Mesenchymal stem cell of the bone marrow (primary cell): ENCODE measurements around the genes AGAP9, FRMPD2 and ARHGAP22.

- CAGE, long polyA plus RNA = no peak
These were observed 7.2 kb downstream of the NCOA4 start for GRCh38 chr10:46022845-46023958.

- CAGE, long polyA plus RNA = no peak
These were observed 3.3 kb upstream of the NCOA4 start for GRCh38 chr10:46033518-46034259.

- CAGE, long polyA plus RNA = no peak
These were observed 32.9 kb downstream of the GPRIN2 start for GRCh38 chr10:46523436-46523998.

DNA sequence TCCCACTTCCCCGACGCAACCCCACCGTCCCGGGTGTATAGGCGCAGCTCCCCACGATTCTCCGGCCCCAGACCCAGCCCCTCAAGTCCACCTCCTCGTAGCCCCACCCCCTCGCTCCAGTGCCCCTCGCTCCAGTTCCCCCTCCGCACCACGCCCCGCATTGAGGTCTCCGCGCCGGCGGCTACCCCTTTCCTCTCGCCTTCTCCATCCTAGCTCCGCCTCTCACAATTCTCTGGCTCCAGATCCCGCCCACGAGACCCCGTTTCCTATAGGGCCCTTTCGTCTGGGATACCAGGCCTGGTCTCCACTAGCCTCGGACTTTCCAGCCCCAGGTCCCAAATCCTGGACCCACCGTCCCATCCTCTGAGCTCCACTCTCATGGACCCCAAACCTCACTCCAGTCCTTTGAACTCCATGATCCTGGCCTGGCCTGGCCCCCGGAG lies 471 bp upstream of the GPRIN2 start:
- CAGE, long polyA plus RNA = no peak

DNA sequence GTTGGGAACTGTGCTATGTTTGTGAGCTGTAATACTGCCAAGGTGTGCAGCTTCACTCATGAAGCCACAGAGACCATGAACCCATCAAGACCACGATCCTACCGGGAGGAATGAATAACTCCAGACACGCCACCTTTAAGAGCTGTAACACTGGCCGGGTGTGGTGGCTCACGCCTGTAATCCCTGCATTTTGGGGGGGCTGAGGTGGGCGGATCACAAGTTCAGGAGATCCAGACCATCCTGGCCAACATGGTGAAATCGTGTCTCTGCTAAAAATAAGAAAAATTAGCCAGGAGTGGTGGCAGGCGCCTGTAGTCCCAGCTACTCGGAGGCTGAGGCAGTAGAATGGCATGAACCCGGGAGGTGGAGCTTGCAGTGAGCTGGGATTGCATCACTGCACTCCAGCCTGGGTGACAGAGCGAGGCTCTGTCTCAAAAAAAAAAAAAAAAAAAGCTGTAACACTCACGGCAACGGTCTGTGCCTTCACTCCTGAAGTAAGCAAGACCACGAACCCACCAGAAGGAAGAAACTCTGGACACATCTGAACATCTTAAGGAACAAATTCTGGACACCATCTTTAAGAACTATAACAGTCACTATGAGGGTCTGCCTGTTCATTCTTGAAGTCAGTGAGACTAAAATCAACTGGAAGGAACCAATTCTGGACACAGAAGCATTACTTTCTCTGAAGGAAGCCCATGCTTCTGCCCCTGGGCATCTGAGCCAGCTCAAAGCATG lies 132.7 kb upstream of the GDF10 start:
- CAGE, long polyA plus RNA = no peak

DNA sequence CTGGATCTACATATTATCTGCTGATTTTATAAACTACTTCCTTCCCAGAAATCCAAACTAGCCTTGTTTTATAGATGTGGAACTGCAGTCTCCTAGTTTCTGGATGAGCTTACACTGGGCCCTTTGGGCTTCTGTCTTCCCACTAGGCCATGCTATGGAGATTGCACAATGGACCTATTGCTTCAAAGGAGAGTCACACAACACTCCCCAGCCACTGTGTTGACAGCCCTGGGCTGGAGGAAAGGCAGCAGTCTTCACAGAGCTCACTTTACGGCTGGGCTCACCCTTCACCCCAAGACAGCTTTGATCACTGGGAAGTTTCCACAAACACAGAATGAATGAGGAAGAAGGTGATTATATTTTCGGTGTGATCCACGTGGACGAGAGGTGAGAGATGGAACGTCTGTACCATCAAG lies 92.8 kb upstream of the GDF10 start:
- CAGE, long polyA plus RNA = no peak

DNA sequence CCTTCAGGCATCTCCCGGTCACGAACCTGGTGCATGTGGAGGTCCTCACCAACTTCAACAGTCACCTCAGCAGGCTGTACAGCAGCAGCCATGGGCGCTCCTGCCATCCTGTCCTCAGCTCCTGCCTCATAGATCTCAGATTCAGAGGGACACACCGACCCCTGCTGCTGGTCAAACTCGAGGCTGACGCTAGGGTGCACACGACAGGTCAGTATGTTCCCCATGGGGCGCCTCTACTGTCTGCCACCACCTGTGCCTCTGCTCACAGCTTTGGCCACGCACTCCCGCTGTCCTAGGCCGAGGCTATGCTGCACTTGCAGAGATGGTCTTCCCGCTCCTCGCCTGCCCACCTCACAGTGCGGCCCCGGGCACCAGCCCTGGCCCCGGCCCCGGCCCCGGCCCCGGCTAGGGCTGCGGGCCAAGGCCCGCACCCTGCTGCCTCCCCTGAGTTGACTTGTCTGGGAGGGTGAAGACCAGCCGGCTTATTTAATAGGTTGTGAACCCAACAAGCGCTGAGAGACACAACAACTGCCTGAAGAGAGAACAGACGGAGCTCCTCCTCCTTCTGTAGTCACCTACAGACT lies at the start of gene AGAP9:
AGAP9 (minus strand) TSS at position 336 of the 584 bp plus-strand sequence.
- CAGE, long polyA plus RNA = no peak

GRCh38 chr10:47743575-47744242 lies 19.7 kb downstream of the SYT15B start:
- CAGE, long polyA plus RNA = no peak

DNA sequence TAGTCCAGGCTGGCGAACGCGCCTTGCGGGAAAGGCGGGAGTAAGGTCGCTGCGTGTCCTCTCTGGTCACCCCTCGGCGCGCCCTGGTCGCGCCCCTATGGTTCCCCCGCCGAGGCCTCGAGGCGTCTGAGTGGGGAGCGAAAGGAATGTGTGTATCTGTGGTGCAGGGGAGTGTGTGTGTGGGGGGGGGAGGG lies 115 bp upstream of the SYT15B start:
- CAGE, long polyA plus RNA = no peak

DNA sequence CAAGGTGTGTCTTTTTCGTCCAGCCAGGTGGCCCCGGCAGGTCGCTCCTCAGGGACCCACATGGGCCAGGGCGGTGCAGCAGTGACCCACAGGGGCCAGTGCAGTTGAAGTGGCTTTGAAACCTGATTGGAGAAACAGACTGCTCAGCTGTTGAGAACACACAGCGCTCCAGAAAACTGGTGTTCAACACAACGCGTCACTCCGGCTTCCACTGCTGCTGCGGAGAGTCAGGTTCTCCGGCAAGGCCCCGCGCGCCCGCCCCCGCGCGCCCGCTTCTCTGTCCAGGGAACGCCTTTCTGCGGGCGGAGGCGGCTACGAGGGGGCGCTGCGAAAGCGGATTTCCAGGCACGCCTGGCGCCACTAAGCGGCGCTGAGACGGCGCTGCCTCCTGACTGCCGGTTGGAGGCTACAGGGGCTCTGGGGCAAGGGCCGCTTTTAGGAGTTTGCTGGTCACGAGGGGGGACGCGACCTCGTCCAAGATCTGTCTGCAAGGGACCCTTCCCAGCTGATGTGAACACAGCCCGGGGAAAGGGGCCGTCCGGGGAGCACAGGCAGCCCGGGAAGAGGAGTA lies 13.0 kb downstream of the FAM25C start:
- CAGE, long polyA plus RNA = no peak

DNA sequence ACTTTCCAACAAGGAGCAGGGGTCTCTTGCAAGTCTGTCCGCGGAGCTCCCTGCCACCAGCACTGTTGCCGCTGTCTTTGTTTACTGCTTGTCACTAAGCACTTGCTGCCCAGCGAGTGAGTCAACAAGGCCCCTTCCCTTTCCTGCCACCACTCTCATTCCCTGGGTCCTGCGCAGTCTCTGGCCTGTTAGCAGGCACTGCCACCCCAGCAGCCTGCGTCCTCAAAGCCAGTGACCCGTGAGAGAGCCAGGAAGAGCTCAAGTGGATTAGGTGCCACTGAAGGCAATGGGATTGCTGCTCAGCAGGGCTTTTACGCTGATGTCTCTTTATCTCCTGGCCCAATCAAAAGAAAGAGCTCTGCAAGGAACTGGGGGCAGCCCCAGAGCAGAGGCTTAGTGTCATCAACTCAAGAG lies at the start of gene FRMPD2:
FRMPD2 (minus strand) TSS at position 86 of the 414 bp plus-strand sequence.
- CAGE, long polyA plus RNA = no peak

GRCh38 chr10:48336681-48337238 lies 30.3 kb downstream of the MAPK8 start:
- CAGE, long polyA plus RNA = no peak

- CAGE, long polyA plus RNA = no peak
These were observed 130.9 kb downstream of the MAPK8 start for GRCh38 chr10:48437044-48438187.

- CAGE, long polyA plus RNA = no peak
These were observed 133.2 kb downstream of the MAPK8 start for GRCh38 chr10:48439457-48440216.

- CAGE, long polyA plus RNA = no peak
These were observed 27.8 kb downstream of the ARHGAP22 start for GRCh38 chr10:48577037-48577455.

- CAGE, long polyA plus RNA = no peak
These were observed at the start of gene ARHGAP22 for GRCh38 chr10:48604512-48605685. Gene ARHGAP22, minus strand, starts transcription at chr10:48605073.

- CAGE, long polyA plus RNA = no peak
These were observed 836 bp upstream of the WDFY4 start for GRCh38 chr10:48683705-48684369.

DNA sequence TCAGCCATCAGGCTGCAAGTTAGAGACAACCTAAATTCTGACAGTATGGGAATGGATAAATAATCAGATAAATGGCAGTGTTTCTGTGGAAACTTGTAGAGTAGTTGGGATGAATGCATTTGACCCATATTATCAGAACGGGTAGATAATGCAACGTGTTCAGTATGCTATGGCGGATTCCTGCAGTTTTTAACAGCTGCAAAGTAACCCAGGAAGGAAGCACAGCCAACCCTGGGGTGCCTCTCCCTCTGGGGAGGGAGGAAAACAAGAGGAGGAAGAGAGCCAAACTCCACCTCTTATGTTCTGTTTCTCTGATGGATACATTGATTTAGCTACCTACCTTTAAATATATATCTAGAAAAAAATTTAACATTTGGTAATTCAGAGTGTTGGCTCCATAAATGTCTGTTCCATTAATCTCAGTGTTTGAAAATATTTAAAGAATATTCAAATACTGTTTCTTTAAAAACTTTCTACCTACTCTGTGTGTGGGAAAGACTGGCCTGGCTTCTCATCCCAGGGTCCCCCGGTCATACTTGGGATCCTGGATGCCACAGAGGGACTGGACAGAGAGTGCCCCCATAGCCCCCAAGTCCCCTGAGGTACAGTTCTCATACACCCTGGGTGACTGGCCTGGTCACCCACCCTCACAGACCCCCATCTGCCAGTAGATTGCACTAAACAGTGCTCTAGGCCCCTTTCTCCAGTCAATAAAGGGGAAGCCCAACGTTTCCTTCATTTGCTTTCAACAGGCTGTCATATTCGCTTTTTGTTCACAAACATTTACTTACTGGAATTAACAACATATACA lies 3.2 kb downstream of the TMEM273 start:
- CAGE, long polyA plus RNA = no peak

DNA sequence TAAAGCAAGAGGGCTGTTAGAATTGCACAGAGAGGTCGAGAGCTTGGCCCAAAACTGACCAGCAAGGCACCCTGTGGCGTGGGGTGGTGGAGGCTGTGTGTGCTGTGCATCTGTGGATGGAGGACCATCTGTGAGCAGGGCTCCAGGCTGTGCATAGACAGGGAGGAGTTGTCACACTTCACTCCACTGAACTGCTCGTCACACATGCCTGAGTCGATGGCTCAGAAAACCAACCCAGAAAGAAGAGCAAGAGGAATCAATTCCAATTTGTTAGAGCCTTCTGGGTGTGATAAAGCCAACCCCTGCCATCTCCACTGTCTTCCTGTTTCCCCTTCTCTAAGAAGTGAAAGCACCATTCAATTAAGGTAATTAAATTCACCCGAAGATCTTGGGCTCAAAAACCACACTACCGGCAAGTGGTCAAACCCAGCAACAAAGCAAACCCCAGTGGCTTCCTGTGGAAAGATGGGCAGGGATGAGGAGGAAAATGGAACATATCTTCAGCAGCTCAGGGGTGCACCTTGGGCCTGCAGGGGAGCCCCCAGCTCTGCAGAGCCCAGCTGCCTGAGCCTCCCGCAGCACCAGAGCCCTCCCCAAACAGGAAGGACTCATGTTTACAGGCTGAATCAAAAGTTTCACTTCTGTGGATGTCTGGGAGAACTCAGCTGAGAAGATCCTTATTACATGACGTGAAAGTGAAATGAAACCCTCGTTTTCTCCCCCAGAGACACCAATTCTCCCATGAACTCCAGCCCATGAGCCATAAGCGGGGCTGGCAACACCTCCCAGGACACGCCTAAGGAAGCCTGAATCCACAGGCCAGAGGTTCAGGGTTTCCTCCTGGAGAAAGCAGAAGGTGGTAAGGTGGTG lies 10.9 kb downstream of the C10orf71 start:
- CAGE, long polyA plus RNA = no peak

DNA sequence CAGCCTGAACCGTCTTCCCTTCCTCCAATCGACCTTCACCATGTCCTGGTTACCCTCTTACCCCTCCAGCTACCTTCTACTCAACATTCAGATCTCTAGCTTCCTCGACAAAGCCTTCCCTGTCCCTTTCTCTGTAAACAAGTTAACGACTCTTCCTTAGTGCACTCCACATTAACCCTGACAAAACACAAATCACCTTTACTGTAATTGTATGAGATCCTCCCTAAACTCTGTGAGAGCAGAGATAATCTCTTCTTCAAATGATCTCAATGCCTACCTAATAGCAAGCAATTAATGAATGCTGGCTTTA lies 42.9 kb downstream of the ERCC6 start:
- CAGE, long polyA plus RNA = no peak